H9 (cell line): ENCODE results near the gene TMTC1.

DNA sequence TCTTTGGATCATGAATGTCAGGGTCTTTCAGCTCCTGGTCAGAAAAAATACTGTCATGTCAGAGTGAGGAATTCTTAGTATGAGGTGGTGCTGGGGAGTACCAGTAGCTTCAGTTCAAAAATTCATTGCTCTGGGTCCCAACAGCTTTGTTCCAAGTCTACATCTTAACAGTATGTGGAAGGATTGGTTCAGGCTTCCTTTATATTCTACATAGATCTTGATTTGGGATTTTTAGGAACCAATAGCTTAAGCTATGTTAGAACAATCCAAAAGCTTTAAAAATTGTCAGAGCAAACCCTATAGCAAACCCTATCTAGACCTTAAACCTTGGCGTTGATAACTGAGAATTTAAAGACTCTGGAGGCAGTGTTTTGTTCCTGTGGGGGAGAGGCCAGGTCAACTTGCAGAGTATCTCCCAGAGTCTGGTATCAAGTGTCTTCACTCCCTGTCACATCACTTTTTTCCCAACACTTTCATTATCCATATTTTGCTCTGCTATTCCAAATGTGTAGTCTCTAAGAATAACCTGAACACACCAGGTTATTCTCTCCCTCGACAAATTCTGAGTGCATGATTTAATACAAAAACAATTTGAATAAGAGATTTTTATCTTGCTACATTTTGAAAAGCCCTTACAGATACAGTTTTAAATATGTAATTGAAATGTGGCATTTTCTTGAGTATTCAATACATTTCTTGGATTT is 142.5 kb downstream of the SSPN start:
- PRO-cap, result no peak

GRCh38 chr12:26627899-26628376 is 205.1 kb downstream of the ITPR2 start:
- PRO-cap, result no peak

DNA sequence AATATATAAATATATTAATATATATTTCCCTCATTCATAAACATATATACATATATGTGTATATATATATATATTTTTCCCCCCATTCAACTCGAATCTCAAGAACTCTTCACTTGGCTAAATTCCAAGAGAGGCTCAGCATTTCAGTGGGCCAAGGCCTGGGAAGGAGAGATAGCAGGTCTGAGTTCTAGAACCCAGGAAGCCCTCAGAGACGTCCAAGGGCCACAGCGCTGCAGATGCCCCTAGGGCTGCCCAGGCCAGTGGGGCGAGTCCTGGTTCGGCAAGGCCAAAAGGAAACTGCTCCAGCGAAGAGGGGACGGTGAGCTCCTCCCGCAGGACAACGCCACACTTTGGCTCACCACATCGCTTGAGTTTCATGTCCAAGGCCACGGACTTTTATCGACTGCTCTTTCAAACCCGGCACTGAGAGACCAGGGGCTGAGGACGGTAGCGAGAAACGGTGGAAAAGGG is 1.1 kb downstream of the ITPR2 start:
- PRO-cap, result no peak

- PRO-cap, result no peak
Measured at GRCh38 chr12:26975385-26975935, 37.2 kb downstream of the FGFR1OP2 start.

- PRO-cap, result no peak
Measured at GRCh38 chr12:26986649-26987763, 27.2 kb downstream of the TM7SF3 start.

- PRO-cap, result no peak
Measured at GRCh38 chr12:27012561-27012863, 1.7 kb downstream of the TM7SF3 start.

- PRO-cap, result no peak
Measured at GRCh38 chr12:27276824-27277600, 32.9 kb downstream of the STK38L start.

- PRO-cap, result bidirectional peak, plus-strand start at chr12:27333537, minus-strand start at chr12:27333483
Measured at GRCh38 chr12:27333425-27334011, 882 bp downstream of the BMAL2 start.

DNA sequence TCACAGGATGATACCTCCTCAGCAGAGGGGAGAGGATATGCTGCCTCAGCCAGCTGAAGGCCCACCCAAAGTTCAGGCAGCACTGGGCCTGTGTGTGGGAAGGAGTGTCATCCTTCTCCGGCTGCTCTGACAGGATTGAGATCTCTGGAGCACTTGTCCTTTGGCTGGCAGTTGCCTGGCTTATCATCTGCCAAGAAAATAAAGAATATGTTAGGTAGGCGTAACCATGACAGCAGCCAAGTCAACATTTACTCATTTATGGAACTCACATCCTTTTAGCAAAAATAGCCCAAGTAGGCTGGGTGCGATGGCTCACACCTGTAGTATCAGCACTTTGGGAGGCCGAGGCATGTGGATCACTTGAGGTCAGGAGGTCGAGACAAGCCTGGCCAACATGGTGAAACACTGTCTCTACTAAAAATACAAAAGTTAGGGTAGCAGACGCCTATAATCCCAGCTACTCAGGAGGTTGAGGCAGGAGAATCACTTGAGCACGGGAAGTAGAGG is 68.6 kb downstream of the PPFIBP1 start:
- PRO-cap, result no peak

DNA sequence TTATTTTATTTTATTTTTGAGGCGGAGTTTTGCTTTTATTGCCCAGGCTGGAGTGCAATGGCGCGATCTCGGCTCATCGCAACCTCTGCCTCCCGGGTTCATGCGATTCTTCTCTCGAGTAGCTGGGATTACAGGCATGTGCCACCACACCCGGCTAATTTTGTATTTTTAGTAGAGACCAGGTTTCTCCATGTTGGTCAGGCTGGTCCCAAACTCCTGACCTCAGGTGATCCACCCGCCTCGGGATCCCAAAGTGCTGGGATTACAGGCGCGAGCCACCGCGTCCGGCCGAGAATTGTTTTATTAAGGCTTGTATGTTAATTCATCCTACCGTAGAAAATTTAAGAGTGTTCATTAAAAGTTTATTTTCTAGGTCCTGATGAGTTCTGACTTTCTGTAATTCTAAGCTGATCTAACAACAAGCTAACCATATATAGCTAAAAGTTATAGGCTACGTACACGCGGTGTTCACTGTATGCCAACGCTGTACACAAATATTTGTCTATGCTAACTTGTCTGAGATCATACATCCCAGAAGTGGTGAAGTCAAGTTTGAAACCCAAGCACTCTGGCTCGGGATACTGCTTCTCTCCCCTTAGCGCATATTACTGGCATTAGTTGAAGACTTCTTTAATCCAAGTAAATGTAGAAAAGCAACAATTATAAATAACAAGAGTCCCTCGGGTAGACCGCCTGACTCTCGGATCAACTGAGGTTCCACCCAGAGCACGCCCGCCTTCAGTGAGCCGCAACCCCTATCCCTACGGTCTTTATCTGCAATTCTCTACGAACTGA is 610 bp upstream of the MRPS35 start:
- PRO-cap, result no peak

- PRO-cap, result no peak
Measured at GRCh38 chr12:27791429-27792238, 11.6 kb upstream of the MANSC4 start.

- PRO-cap, result unidirectional peak, minus-strand start at chr12:27971044
Measured at GRCh38 chr12:27970696-27971871, 1.4 kb downstream of the PTHLH start.

DNA sequence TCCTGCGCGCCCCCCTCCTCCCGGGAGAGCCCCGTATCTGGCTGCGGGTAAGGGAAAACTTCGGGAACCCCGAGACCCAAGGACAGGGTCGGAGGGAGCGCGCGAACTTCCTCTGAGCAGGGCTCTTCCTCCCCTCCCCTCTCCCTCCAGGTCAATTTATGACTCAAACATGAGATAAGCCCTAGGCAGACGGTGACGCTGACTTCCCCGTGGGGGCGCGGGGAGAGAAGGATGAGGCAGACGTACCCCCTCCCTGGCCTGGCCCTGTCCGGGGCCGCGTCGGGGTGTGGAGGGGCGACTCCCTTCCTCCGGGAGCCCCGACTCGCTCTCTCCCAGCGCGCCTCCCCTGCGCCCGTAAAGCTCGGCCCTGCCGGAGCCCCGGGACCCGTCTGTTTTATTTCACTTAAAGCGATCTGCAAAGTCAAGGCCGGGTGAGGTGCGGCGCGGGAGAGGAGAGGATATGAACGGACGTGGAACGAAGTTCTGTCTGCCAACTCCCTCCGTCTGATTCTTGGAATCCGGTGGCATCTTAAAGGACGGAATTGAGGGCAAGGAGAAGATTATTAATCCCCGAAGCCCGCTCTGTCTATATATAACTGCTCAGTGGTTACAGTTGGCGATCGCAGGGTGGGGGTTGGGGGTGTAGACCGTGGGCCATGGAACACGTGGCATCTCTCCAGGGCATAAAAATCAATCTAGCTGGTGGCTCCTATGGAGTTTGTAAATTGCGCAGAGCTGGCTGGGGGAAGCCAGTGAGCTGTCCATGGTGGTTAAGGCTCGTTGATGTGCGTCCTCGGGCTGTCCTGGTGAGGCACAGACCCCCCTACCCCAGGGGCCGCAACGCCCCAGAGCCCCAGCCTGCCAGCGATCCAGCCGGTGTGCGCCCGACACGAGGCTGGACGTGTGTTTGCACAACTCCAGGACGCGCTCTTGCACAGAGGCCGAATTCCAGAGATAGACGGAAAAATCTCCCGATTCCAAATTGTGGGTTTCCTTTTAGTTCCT is 2.9 kb upstream of the PTHLH start:
- PRO-cap, result no peak

DNA sequence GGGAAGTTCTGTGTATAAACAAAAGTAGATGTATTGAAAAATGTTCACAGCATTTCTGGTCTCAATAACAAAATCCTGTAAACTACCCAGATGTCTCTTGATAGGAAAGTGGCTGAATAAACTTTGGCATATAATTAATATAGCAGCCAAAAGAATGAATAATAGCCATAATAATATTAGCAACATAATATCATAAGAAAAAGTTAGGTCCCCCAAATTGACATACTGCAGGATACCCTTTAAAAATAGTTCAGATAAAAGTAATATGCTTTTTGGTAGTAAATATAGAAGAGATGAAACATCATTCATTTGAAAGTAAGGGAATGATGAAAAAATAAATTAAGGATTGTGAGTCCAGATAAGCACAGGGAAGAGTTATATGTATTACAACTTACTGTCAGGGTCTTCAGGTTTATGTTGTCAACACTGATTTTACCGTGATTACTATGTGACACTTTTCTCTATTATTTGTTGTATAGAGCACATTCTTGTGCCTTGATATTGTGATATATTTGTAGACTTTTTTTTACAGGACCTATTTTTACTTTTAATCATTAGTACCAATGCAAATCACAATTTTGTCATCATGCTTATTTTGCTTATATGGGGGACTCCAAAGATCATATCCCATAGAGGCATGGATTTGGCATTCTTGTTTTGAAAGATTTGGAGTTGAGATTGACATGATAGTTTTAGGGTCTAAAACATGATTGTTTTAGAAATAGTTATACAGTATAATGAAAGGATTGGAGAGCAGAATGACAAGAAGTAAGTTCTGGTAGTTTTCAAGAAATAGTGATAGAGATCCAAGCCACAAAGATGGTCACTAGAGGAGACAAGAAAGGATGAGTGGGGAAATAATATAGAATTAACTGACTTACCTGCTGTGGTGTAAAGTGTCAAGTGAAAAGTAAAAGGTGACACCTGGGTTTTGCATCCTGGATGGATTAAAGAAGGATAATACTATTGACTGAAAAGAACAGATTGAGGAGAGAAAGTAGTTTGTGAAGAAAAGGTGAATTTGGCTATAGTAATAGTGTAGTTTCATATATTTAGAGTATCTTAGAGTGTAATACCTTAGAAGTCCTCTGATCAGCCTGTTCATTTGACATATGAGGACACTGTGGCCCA is 56.0 kb downstream of the CCDC91 start:
- PRO-cap, result no peak

DNA sequence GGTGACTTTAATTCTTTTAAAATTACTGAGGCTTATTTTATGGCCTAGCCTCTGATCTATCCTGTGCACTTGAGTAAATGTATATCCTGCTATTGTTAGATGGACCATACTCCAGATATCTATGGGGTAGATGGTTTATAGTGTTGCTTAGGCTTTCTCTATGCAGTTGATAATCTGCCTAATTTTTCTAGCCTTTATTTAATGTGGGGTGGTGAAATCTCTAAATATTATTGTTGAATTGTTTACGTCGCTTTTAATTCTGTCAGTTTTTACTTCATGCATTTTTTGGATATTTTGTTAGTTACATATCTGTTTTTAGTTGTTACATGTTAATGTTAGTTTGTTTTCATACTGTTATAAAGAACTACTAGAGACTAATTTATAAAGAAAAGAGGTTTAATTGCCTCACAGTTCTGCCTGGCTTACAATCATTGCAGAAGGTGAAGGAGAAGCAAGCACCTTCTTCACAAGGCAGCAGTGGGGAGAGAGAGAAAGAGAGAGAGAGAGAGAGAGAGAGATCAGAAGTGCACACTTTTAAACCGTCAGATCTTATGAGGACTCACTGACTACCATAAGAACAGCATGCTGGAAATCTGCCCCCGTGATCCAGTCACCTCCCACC is 178.2 kb downstream of the CCDC91 start:
- PRO-cap, result no peak

DNA sequence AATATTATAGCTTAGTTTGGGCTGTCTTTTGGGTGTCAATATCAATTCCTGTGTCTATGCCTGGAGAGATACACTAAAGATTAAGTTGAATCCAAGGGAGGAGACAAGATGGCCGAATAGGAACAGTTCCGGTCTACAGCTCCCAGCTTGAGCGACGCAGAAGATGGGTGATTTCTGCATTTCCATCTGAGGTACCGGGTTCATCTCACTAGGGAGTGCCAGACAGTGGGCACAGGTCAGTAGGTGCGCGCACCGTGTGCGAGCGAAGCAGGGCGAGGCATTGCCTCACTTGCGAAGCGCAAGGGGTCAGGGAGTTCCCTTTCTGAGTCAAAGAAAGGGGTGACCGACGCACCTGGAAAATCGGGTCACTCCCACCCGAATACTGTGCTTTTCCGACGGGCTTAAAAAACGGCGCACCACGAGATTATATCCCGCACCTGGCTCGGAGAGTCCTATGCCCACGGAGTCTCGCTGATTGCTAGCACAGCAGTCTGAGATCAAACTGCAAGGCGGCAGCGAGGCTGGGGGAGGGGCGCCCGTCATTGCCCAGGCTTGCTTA is 388.9 kb upstream of the FAR2 start:
- PRO-cap, result unidirectional peak, plus-strand start at position 95 of the sequence

DNA sequence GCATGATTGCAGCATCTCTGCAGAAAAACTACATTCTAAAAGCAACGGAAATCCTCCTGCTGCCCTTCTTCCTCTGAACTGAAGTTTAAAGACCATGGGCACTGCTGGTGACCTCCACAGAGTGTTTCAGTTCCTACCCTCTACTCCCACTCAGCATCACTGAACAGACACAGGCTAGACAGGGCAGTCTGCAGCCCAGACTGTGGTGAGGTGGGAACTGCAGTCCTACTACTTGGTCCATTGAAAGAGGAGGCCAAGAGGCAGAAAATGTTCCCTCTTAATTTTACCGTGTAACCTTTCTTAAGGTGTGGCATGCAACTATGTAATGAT is 59.1 kb downstream of the FAR2 start:
- PRO-cap, result no peak

- PRO-cap, result no peak
Measured at GRCh38 chr12:29719909-29720688, 63.6 kb downstream of the TMTC1 start.

- PRO-cap, result bidirectional peak, plus-strand start at chr12:29784087, minus-strand start at chr12:29783912
Measured at GRCh38 chr12:29783525-29784298, at the start of gene TMTC1. TMTC1 (minus strand) TSS chr12:29783942.

DNA sequence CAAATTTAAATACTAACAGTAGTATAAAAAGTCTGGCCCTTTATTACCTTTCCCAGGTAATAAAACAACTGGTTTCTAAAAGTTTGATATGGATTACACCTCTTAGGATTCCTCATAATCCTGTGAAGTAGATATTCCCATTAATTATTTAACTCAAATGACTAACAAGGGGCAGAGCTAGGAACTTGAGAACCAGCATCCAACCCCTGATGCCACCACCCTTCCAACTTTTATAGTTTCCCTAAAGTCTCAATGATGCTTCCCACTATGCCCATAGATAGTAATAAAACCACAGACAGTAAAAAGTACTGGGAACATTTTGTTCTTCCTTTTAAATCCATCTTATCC is 45.9 kb downstream of the SINHCAF start:
- PRO-cap, result no peak